AG10803 (cell line): ENCODE measurements around a stretch of chr7.

GRCh38 chr7:29147122-29147665, 857 bp upstream of the CPVL start:
- RRBS, result no CpG with 5 or more reads among the region's 10 CpGs

DNA sequence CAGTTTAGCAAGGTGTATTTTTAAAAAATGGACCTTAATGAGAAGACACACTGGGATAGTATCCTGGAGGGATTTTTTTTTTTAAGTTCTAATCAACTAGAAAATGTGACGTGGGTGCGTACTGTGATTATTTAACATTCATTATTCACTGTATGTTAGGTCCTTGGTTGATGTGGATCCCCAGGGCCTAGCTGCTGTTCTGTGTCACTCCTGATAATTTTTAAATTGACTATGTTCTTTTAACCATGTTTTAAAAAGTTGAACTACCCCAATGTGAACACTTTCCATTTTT, 1.4 kb upstream of the CHN2 start:
- RRBS, result no CpG with 5 or more reads among the region's 2 CpGs

- RRBS, result no CpG with 5 or more reads among the region's 13 CpGs
Observed at GRCh38 chr7:29281715-29282436, 87.3 kb downstream of the CHN2 start.

DNA sequence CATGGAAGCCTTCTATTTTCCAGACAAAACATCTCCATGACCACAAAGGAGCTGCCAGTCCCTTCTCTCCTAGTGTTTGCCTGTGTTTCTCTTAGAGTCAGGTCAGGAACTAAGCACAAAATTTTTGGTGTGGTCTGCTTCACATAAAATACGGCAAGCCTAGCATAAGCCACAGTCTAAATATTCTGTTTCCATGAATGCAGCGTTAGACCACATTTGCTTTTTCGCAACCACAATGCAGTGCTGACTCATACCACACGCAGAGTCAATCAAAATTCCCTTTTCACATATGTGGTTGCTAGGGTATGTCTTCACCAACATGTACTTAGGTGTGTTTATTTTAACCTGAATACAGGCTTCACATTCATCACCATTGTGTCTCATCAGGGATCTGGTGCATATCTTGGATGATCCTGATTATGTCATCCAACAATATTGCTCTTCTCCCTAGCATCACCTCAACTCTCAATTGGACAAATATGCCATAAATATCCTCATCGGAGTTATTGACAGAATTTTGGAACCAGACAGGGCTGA, 90.8 kb downstream of the CHN2 start:
- RRBS, result no CpG with 5 or more reads among the region's 5 CpGs

- RRBS, result no CpG with 5 or more reads among the region's 11 CpGs
Observed at GRCh38 chr7:29319669-29320522, 125.3 kb downstream of the CHN2 start.

GRCh38 chr7:29413427-29414077, 150.1 kb upstream of the PRR15 start:
- RRBS, result no CpG with 5 or more reads among the region's 11 CpGs

GRCh38 chr7:29488778-29489473, 74.7 kb upstream of the PRR15 start:
- RRBS, result no CpG with 5 or more reads among the region's 9 CpGs

- RRBS, result no CpG with 5 or more reads among the region's 9 CpGs
Observed at GRCh38 chr7:29512386-29513091, 51.1 kb upstream of the PRR15 start.

DNA sequence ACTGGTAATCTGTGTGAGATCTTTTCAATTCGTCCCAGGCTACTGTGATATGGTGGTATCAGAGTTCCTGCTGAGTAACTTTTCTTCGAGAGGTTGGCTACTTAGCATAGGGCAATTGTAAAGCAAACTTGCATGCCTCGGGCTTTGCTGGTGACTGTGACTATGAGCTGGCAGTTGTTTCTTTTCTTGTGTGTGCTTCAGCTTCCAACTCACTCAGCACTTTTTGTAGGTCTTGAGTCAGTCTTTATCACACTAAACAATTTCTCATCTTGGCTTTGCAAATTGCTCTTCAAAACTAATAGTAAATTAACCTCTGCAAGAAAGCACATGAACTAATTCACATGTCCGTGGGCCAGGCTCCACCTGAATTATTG, 44.3 kb downstream of the PRR15 start:
- RRBS, result no CpG with 5 or more reads among the region's 4 CpGs

GRCh38 chr7:29677315-29677764, 113.7 kb downstream of the PRR15 start:
- RRBS, result no CpG with 5 or more reads among the region's 3 CpGs

GRCh38 chr7:29842917-29843549, 36.7 kb downstream of the WIPF3 start:
- RRBS, result no CpG with 5 or more reads among the region's 10 CpGs

DNA sequence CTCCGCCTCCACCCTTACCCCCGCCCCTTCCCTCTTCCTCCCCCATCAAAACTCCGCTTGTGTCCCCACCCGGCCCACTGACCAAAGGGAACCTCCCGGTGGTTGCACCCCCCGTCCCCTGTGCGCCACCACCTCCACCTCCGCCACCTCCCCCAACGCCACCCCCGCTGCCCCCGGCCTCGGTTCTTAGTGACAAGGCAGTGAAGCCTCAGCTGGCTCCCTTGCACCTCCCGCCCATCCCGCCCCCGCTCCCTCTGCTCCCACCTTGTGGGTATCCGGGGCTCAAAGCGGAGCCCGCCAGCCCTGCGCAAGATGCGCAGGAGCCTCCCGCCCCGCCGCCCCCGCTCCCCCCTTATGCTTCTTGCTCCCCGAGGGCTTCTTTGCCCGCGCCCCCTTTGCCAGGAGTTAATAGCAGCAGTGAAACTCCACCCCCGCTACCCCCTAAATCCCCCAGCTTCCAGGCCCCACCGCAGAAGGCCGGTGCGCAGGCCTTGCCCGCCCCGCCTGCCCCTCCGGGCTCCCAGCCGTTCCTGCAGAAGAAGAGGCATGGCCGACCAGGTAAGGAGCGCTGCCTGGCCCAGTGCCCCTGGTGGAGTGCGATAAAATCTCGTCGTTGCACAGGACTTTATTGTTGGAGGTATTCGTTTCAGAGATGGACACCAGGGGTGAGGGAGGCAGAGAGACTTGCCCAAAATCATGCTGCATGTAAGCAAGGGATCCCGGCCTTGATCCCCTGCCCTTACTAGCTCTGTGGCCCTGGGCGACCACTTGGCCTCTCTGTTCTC, 77.9 kb downstream of the WIPF3 start:
- RRBS, result 23% methylated on average over 15 of the region's 43 CpGs

GRCh38 chr7:30134377-30134701, 447 bp upstream of the MTURN start:
- RRBS, result no CpG with 5 or more reads among the region's 19 CpGs

- RRBS, result no CpG with 5 or more reads among the region's 4 CpGs
Observed at GRCh38 chr7:30137069-30137528, 2.3 kb downstream of the MTURN start.

- RRBS, result no CpG with 5 or more reads among the region's 2 CpGs
Observed at GRCh38 chr7:30250426-30250783, 34.0 kb upstream of the ZNRF2 start.

GRCh38 chr7:30285736-30286453, 1.5 kb downstream of the ZNRF2 start:
- RRBS, result 0% methylated on average over 5 of the region's 45 CpGs

DNA sequence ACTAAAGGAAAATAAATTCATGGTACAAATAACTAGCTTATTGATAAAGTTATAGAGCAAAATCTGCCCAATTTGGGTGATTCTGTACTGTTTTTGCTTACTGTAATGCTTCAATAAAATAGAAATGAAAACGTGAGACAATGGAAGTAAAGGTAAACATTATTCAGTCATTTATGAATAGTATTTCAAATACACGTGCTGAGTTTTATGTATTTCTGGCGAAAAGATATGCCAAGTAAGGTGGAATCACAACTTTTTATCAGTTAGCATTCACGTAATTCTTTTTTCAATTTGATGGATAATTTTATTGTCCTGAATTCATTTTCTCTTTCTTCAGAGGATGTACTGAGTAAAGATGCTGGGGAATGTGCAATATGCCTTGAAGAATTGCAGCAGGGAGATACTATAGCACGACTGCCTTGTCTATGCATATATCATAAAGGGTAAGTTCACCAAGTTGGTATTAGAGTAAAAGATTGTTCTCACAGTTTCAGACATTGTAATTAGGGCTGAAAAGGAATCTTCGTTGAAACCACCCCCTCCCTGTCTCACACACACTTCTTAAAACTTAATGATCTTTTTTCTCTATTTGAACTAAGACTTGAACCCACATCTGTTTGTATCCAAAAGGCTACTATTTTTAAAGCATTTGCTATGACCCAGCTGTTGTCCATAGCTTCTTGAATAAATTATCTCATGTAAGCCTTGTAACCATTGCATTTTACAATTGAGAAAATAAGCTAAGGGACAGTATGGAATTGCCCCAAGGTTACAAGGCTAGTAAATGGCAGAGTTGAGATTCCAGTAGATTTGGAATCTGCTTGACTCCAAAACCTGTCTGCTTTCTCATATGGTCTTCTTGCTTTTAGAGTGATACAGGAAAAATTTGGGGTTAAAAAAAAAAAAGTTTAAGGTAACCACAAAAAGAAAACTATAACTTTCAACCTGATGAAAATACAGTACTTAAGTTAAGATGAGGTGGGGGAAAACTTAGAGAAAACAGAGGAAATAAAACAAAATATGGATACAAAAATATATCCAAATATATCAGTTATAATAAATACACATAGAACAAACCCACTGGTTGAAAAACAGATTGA, 71.3 kb downstream of the ZNRF2 start:
- RRBS, result no CpG with 5 or more reads among the region's 6 CpGs

DNA sequence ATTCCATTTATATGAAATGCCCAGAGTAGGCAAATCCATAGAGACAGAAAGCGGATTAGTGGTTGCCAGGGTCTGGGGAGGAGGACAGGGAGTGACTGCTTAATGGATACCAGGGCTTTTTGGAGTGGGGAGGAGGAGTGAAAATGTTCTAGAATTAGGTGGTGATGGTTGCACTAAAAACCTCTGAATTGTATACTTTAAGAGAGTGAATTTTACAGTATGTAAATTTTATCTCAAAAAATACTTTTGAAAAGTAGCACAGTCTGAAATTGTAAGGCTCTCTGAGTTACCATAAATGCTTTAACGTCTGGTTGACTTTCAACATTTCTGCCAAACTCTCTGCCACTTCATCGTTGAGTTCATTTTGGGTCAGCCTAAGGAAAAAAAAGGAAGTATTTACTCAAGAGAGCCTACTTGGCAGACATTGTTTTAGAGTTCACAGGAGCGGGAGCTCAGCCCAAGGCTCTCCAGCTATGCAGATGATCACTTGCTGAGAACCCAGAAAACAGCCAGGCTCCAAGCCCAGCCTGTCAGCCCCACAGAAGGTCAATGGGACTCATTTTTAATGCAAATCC, 45.7 kb downstream of the NOD1 start:
- RRBS, result no CpG with 5 or more reads among the region's 4 CpGs

- RRBS, result no CpG with 5 or more reads among the region's 4 CpGs
Observed at GRCh38 chr7:30478039-30478221, 654 bp downstream of the NOD1 start.

DNA sequence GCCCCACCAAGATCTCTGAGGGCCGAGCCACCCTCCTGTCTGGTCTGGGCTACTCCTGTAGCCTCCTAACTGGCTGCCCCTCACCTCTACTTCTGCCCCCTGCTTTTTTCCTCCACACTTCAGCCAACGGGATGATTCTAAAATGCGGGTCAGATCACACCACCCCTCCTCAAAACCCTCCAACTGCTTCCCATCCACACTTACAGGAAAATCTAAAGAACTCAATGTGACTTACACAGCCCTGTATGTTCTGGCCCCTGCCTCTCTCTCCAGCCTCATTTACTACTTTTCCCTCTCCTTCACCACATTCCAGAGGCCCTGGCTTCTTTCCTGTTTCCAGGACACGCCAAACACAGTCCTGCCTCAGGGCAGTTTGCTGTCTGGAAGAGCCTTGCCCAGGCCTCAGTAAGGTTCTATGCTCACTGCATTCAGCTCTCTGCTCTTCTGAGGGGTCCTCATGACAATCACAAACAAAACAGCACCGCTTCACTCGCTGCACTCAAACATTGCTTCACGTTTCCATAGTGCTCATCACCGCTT, 35.2 kb upstream of the GARS1 start:
- RRBS, result no CpG with 5 or more reads among the region's 8 CpGs